Cardiac atrium fibroblast (primary cell): ENCODE measurements around a stretch of chr2.

GRCh38 chr2:110211646-110211904 lies 772 bp downstream of the MTLN start:
- RAMPAGE, long total RNA = no peak

DNA sequence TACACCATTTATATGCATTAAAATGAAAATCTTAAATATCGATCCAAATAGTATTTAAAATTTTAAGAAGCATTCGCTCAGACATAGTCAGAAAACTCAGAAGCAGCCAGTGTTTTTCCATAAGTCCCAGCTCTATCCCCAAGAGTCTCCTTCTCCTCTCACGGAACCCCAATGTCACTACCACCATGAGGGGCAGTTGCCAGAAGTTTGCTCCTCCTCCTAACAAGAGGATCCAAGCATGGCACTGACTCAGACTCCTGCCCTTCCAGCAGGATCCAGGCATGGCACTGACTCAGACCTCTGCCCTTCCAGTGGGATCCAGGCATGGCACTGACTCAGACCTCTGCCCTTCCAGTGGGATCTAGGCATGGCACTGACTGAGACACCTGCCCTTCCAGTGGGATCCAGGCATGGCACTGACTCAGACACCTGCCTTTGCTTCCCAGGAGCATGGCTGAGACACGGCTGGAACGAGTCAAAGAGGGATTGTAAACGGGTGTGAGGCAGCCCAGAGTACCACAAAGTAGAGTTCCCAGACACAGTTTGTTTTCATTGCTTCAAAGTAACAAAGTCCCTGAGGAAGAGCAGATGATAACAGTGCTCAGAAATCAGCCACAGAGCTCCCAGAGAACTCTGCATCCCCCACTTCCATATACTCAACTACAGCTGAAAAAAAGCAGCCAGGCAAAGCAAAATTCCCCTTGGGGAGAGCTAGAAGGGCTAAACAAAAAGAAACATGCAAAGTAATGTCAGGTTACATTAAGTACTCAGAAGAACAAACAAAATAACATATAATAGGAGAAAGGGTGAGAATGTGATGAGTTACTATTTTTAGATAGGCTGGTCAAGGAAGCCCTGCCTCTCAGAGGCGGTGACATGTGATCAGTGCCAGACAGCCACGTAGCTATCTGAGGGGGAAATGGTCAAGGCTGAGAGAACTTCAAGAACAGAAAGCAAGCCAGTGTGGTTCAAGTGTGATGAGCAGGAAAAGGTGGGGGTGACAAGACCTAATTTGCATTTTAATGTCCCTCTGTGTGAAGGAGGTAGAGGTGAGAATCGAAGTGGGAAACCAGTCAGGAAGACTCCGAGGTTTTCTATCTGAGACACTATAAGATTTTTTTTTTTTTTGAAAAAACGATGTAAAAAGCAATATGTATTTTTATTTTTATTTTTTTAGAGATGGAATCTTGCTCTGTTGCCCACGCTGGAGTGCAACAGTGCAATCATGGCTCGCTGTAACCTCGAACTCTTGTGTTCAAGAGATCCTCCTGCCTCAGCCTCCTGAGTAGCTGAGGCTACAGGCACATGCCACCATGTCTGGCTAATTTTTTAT lies 2.9 kb downstream of the BUB1 start:
- RAMPAGE, long total RNA = no peak

DNA sequence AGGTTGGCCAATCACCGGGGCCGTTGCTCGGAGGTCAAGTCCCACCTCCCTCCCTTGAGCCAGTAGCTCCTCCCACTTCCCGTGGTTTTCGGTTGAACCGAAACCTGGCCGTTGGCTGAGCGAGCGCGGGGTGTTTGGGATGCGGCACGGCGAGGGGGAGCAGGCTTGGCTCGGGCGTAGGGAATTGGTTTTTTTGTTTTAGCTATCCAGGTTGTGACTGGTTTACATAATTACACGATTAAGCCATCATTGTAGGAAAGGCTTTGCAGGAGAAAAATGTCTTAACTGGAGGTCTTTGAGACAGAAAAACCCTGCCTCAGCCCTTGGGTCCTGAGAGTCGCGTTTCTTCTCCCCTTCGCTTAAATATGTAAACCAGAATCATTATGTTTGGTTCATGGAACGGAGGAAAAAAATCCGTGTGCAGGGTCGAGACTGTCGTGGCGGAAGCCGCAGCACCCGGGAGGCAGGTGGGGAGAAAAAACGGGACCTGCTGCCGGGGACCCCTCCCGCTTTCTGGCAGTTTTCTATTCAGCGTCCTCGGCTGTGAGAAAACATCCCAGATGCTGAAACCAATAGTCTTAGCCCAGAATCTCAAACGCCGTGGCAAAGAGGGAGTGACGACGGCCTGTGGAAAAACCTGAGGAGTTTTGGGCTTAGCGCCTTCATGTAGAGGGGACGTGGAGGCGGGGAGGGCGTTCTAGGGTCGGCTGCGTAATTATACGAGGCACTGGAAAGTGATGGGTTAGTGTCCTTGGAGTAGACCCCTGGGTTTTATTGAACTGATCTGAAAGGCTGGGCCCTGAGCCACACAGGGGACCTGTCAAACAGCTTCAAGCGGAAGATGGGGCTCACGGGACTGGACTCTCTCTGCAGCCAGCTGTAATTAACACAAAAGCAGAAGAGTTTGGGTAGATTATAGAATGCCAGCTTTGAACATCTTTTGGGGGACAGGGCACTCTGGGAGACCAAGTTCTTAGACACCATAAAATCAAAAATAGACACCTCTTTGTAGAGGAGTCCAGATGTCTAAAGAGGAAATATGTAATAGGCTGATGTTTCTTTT lies 599 bp upstream of the BUB1 start:
- RAMPAGE, long total RNA = no peak

- RAMPAGE, long total RNA = no peak
Measured at GRCh38 chr2:111068433-111068861, 52.3 kb upstream of the BCL2L11 start.

DNA sequence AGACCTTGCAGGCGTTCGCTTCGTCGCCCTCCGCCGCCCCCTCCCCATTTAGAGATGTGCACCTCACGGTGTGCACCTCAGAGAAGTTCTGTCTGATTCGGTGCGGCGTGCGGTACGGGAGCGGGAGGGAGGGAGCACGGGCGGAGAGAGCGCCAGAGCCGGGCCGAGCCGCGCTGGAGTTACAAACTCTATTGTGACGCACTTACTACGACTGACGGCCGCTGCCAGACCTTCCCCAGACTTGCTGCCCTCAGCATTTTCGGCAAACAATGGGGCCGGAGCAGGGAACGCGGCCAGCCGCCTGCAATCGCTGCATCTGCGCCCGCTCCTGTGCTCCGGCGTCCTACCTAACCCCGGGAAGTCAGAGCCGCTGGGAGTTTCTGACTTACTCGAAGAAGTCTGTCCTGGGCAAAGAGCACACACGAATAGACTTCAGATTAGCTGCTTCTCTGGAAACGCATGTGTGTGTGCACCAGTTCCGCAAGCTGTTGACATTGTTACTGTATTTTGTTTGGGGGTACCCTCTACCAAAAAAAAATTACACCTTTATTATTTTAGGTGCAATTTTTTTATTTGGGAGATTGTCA lies 2.4 kb downstream of the BCL2L11 start:
- RAMPAGE, long total RNA = no peak

- RAMPAGE, long total RNA = no peak
Measured at GRCh38 chr2:111127123-111127688, 6.5 kb downstream of the BCL2L11 start.

DNA sequence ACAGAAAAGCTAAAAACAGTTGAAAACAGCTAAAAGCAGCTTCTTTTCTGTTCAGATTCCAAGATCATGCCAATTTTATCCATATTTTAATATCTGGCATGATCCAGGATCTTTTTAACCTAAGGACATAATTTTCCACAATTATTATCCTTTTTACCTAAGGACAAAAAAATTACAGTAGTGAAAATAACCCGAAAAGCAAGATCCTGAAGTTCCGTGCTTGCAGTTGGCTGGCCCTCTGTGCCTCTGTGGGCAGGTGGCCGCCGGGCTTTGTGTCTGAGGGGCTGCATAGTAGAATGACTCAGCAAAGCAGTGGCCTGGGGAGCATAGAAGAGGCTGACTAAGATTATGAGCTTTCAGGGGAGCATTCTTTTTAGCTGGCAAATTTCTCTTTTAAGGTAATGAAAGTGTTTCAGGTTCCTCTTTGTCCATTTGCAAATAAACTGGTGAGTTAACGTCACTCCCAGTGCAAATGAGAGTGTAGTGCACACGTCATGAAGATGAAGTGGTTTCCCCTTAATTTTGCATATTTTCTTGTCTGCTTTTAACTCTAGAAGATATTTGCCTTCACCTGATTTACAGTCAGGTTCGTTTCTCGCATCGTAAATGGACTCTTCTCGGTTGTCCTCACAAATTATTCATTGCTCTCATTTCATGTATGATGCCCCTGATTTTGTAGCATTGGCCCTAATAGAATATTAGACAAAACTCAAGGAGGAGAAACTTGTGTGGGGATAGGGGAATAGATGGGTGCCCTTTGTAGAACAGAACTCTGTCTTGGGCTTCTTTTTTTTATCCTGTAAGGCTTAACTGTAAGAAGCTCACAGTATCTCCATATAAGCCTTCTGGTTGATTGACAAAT lies 98.6 kb downstream of the BCL2L11 start:
- RAMPAGE, long total RNA = no peak

GRCh38 chr2:111420026-111420511 lies 299.4 kb downstream of the BCL2L11 start:
- RAMPAGE, long total RNA = no peak

GRCh38 chr2:111494388-111495478 lies 374.0 kb downstream of the BCL2L11 start:
- RAMPAGE, long total RNA = no peak

DNA sequence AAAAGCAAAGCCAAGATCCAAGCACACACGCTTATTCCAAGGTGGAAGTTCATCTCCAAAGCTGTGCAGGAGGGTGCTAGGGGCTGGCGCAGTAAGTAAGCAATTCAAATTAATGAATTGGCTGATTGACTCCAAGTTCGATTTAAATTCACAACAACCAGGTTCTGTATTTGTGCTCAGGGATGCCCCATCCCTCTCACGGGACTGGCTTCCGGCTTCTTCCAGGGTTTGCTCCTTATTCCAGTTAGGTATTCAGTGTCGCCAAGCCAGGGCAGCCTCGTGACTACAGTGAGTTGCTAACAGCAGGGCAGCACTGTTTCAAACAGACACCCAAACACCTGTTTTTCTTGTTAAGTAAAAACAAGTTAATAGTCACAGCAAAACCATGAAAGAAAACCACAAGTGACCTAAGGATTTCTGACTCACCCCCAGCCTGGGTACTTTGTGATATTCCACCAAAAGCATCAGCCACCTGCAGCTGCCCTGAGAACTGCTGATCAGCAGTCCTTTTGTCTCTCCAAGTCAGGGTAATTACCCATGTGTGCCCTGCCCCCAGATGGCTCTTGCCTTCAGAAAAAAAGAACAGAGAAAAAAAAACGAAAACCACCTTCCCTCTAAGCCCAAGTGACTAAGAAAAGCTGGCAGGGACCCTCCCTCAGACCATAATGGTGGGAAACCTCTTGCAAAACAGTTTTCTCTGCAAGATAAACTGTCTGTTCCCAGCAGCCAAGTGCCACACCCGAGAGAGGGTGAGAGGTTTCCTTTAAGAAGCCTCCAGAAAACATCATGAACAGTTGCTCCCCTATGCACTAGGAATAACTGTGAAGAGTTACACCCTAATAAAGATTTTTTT lies 178.2 kb downstream of the ANAPC1 start:
- RAMPAGE, long total RNA = no peak

DNA sequence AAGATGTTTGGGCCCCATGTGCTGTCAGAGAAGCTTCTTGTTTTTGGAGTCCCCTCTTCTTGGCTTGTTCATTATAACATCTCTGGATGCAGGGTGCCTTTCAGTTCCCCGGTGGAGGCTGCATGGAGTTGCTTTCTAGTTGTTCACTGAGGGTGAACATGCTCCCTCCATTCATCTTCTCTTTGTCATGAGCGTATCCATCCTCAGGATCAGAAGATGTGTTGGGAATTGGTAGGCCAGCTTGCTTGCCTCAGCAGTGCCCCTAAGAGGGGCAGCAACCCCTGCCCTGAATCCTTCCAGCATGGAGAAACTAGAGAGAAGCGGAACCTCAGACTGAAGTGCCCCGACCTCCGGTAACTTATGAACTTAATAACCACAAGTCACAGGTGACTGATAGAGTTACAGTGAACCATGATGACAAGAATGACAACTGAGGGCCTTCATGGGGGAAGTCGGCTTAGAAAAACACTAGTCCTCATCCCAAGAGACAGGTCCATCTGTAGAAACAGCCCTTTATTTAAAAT lies 42.6 kb upstream of the TMEM87B start:
- RAMPAGE, long total RNA = no peak

DNA sequence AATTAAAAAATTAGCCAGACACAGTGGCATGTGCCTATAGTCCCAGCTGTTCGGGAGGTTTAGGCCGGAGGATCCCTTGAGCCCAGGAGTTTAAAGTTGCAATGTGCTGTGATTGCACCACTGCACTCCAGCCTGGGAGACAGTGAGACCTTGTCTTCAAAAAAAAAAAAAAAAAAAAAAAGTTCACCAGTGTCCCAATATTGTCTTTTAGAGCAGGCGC lies 10.3 kb downstream of the TMEM87B start:
- RAMPAGE, long total RNA = no peak

DNA sequence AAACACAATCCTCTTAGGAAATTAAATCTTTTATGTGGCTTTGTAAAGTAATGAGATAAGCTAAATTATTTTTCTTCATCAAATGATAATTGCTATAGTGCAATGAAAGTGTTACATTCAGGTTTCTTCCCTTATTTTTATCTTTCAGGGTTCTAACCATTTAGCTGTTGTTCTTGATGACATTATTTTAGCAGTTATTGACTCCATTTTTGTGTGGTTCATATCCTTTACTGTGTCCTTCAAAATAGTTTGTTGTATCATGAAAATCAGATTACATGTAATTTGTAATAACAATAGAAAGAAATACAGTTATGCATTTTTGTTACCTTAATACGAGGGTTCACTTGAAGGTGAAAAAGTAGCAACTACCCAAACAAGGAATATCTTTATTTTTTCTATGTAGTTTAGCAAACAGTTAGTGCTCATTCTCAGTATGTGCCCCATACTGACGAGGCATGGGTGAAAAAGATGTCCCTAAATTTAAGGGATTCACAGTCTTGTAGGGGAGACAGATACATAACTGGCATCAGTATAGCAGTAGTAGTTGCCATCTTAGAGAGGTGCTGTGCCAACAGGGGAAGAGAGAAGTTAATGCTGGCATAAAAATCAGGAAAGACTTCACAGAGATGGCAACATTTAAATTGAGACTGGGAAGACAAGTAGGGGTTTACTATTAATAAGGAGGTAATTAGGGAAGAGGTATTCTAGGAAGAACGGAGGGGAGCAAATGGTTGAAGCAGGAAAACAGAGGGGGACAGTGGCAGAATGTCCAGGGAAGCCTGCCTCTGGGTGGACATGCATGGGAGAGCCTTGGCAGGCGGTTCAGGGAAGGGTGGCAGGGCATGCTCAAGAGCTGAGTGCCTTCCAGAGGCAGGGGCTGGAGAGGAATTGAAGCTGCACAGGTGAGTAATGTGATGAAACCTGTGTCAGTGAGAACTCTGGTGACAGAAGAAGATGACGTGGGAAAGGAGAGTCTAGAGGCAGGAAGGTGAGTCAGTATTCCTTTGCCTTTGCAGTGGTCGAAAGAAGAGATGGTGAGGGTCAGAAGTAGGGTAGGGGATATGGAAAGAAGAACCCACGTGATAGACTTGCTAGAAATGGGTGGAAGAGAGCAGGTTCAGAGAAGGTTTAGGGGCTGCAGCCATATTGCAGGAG lies 36.9 kb downstream of the TMEM87B start:
- RAMPAGE, long total RNA = no peak

- RAMPAGE, long total RNA = no peak
Measured at GRCh38 chr2:112139355-112139697, 1.1 kb downstream of the FBLN7 start.

GRCh38 chr2:112272460-112273534 lies 2.6 kb upstream of the ZC3H6 start:
- RAMPAGE, long total RNA = no peak

DNA sequence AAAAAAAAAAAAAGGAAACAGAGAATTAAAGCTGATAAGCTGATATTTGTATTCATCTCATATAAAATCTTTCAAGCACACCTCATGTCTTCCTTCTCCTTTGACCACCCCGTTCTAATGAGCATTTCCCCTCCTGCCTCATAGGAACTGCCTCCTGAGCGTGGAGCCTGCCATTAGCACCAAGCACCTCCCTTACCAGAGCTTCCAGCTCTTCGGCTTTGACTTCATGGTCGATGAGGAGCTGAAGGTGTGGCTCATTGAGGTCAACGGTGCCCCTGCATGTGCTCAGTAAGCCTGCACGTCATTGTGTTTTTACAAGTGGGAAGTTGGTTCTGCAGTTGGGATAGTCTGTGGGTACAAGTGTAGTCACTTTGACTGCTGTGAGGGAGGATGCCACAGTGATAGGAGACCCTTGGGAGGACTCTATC lies 22.1 kb upstream of the POLR1B start:
- RAMPAGE, long total RNA = no peak

DNA sequence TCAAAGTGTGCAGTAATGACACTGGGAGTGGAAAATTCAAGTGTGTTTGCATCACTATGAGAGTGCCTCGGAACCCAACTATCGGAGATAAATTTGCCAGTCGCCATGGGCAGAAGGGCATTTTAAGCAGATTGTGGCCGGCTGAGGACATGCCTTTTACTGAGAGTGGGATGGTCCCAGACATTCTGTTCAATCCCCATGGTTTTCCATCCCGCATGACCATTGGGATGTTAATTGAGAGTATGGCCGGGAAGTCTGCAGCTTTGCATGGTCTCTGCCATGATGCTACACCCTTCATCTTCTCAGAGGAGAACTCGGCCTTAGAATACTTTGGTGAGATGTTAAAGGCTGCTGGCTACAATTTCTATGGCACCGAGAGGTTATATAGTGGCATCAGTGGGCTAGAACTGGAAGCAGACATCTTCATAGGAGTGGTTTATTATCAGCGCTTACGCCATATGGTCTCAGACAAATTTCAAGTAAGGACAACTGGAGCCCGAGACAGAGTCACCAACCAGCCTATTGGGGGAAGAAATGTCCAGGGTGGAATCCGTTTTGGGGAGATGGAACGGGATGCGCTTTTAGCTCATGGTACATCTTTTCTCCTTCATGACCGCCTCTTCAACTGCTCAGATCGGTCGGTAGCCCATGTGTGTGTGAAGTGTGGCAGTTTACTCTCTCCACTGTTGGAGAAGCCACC lies 9.4 kb upstream of the CHCHD5 start:
- RAMPAGE, long total RNA = no peak

GRCh38 chr2:112700975-112701559 lies 19.8 kb upstream of the NT5DC4 start:
- RAMPAGE, long total RNA = no peak

- RAMPAGE, long total RNA = no peak
Measured at GRCh38 chr2:112782251-112782600, 2.1 kb downstream of the IL1A start.

DNA sequence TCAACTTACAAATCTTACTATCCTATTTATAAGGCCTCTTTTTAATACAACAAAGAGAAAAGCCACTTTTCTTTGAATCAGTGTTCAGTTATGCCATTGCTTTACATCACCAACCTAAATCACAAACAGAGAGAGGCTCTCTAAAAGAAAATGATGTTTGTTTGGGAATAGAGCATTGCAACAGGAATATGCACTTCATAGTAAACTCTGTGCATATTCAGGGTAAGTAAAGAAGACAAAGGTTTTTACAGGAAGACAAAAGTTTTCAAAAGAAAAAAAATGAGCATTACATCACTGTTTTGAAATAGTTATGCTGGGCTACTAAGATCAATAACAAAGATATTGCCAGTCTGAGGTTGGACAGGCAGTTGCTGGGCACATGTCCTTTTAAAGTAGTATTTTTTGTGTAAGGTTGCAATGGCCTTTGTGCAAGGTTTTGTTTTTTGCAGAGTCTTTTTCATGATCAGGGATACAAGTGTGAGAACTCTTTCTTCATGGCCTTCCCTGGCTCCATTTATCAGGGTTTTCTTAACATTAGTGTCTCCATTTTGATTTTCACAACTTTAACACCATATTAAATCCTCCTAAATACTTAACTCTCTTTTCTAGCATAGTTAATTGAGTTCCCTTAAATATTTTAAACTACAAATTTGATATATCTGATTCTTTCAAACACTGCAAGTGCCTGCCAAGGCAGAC lies 16.2 kb downstream of the IL1B start:
- RAMPAGE, long total RNA = no peak